ENCODE measurements around a stretch of chr22.

DNA sequence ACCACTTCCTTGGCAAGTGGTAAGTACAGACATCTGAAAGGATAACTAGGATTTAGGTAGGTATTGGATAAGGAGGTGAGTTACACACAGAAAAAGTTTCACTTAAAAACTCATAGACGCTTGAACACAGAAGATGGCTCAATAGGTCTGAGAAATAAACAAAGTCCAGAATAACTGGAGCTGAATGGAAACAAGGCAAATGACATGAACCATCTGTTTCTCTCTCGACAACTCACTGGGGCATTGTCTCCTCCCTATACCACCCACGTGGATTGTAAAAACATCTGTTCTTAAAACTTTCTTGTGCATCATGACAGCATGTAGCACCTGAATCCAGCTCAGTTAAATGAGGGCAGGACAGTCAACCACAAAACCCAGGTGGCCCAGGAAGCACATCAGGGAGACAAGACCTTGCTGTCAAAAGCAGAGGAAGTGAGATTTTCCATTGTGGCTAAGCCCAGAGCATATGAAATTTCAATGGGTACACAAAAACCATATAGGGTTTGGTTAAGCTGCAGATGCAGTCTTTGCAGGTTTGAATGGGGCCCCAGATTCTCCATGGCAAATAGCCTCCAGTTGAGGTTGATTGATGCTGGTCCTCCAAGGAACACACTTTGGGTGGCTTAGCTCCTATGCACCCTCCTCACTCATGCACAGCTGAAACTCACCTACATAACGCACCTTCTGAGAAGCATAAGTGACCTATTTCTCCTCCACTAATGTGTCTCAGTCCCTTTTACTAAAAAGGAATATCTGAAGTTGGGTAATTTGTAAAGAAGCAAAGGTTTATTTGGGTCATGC is 21.9 kb upstream of the IGLL5 start:
- PRO-cap = no peak
- RAMPAGE, long total RNA, 5 experiments = no peak in any of the 5 experiments
- RRBS = no CpG with 5 or more reads among the region's 4 CpGs

- PRO-cap = unidirectional peak, minus-strand start at chr22:22902233
- RAMPAGE, long total RNA, 5 experiments = no peak in any of the 5 experiments
- RRBS = no CpG with 5 or more reads among the region's 5 CpGs
These were observed 14.5 kb downstream of the IGLL5 start for GRCh38 chr22:22902073-22902541.

DNA sequence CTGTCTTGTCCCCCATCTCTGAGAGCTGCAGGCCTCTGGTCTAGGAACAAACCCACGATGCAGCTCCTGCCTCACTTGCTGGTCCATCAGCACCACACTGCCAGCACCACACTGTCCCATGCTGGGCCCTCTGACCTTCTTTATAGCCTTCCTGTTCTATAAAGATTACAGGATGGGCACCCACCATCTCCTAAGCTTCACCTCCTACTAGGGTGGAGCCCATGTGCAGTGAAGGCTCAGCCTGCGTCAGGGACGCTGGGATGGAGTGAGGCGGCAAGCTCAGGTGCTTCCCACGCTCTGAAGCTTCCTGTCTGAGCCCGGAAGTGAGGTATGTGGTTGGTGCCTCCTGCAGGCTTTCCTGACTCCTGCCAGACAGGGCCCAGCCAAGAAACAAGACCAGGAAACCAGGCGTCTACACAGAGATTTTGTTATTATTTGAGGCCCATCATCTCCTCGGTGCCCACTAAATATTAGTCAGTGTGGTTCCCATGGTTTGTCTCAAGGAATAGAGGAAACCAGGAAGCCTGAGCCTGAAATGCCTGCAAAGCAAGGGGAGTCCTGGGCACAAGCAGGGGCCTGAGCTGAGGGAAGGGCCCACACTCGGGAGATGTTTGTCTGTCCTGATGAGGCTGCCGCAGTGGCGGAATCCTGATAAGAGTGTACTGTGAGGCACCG is 22.2 kb downstream of the RSPH14 start:
- PRO-cap = no peak
- RAMPAGE, long total RNA, 5 experiments = no peak in any of the 5 experiments
- RRBS = no CpG with 5 or more reads among the region's 12 CpGs

DNA sequence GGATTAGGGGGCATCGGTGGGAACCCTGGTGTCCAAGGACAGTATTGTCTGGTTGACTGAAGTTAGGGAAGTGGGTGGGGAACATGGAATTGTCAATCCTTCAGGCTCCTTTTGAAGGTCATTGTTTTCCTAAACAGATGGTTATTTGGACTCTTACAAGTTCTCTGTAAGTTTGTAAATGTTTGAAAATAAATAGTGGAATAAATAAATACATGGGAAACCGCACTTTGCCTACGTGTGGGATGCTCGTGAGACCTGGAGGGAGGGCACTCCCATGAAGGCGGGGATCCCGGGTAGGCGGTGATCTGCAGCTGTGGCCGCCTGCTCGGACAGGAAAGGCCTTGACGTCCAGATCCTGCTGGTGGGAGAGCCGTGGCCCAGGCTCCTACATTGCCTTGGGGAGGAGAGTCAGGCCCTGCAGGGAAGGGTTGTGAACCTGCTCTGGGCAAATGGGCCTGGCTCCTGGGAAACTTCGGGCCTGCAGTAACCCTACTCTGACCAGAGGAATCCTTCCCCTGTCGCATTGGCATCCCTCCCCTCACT is 37.3 kb downstream of the BCR start:
- PRO-cap = unidirectional peak, plus-strand start at position 351 of the sequence
- RAMPAGE, long total RNA, 5 experiments = no peak in any of the 5 experiments
- RRBS = no CpG with 5 or more reads among the region's 13 CpGs

DNA sequence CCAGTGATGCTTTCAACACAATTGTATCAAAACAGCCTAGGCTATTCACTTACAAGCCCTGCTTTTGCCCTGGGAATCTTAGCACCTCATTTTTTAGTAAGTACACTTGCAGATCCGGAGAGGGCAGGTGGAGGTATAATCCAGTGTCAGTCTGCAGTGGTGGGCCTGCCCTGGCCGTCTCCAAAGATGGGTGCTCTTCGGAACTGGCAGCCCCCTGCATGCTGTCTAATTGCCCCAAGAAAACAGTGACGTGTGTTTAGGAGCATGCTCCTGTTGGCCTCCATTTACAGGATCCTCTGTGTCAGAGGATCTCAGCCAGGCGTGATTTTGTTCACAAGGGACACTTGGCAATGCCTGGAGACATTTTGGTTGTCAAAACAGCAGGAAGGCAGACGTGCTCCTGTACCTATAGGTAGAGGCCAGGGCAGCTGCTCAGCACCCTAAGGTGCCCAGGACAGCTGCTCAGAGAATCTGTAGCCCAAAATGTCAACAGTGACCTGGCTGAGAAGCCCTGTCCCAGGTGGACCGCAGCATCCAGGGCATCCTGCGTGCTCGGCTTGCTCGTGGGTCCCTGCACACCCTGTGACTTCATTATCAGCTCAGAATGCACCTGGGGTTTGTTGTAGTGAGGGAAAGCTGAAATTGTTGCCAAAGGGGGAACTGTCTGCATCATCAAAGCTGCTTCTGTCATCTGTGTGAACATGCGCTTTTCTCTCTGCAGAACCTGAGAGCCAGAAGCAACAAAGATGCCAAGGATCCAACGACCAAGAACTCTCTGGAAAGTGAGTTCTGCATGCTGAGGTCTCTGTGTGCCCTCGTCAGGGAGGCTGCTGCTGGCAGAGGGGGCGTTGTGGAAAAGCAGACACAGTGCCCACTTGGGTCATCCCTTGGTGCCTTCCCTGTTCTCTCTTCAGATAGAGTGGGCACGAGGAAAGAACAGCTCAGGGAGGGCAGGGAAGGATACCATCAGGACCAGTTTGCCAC is 90.8 kb downstream of the BCR start:
- PRO-cap = no peak
- RAMPAGE, long total RNA, 5 experiments = start-site peak on the plus strand in 1 of 5 experiments, centred at position 721 of the sequence, 10 reads per replicate
- RRBS = no CpG with 5 or more reads among the region's 15 CpGs

GRCh38 chr22:23280334-23280929 is 100.1 kb downstream of the BCR start:
- PRO-cap = no peak
- RAMPAGE, long total RNA, 5 experiments = start-site peak on the plus strand in 1 of 5 experiments, at chr22:23280720-23280827 at its widest, 5 reads per replicate
- RRBS = no CpG with 5 or more reads among the region's 10 CpGs

GRCh38 chr22:23383244-23384503 is 196.4 kb downstream of the IGLL1 start:
- PRO-cap = no peak
- RAMPAGE, long total RNA, 5 experiments = no peak in any of the 5 experiments
- RRBS = 55% methylated on average over 7 of the region's 34 CpGs

GRCh38 chr22:23433133-23434112 is 146.7 kb downstream of the IGLL1 start:
- PRO-cap = bidirectional peak, plus-strand start at chr22:23433526, minus-strand start at chr22:23433428
- RAMPAGE, long total RNA, 5 experiments = no peak in any of the 5 experiments
- RRBS = no CpG with 5 or more reads among the region's 40 CpGs

DNA sequence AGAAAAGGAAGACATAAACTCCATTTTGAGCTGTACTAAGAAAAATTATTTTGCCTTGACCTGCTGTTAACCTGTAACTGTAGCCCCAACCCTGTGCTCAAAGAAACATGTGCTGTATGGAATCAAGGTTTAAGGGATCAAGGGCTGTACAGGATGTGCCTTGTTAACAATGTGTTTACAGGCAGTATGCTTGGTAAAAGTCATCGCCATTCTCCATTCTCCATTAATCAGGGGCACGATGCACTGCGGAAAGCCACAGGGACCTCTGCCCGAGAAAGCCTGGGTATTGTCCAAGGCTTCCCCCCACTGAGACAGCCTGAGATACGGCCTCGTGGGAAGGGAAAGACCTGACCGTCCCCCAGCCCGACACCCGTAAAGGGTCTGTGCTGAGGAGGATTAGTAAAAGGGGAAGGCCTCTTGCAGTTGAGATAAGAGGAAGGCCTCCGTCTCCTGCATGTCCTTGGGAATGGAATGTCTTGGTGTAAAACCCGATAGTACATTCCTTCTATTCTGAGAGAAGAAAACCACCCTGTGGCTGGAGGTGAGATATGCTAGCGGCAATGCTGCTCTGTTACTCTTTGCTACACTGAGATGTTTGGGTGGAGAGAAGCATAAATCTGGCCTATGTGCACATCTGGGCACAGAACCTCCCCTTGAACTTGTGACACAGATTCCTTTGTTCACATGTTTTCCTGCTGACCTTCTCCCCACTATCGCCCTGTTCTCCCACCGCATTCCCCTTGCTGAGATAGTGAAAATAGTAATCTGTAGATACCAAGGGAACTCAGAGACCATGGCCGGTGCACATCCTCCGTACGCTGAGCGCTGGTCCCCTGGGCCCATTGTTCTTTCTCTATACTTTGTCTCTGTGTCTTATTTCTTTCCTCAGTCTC is 42.1 kb downstream of the IGLL1 start:
- PRO-cap = no peak
- RAMPAGE, long total RNA, 5 experiments = no peak in any of the 5 experiments
- RRBS = no CpG with 5 or more reads among the region's 18 CpGs

- PRO-cap = no peak
- RAMPAGE, long total RNA, 5 experiments = no peak in any of the 5 experiments
- RRBS = no CpG with 5 or more reads among the region's 9 CpGs
These were observed 14.8 kb upstream of the RGL4 start for GRCh38 chr22:23675911-23676615.

DNA sequence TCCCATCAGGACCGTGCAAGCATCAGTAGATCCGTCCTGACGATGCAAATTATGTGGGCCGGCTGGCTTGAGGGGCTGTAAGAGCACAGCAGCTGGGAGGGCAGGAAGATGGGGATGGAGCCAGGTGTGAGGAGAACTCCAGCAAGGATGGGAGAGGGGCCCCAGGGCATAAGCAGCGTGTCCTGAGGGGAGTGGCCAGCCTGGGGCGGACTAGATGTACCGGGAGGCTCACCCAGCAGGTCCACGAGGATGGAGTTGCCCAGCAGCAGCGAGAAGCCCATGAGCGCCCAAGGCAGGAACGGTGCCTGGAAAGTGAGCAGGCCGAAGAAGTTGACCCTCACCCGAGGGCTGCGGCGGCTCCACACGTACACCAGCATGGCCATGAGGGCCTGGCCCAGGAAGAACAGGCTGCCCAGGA is 1.4 kb downstream of the DERL3 start:
- PRO-cap = no peak
- RAMPAGE, long total RNA, 5 experiments = start-site peak on the minus strand in 1 of 5 experiments, centred at position 329 of the sequence, 6 reads per replicate
- RRBS = no CpG with 5 or more reads among the region's 16 CpGs

- PRO-cap = no peak
- RAMPAGE, long total RNA, 5 experiments = no peak in any of the 5 experiments
- RRBS = no CpG with 5 or more reads among the region's 3 CpGs
These were observed 16.6 kb downstream of the MIF start for GRCh38 chr22:23910793-23911239.

DNA sequence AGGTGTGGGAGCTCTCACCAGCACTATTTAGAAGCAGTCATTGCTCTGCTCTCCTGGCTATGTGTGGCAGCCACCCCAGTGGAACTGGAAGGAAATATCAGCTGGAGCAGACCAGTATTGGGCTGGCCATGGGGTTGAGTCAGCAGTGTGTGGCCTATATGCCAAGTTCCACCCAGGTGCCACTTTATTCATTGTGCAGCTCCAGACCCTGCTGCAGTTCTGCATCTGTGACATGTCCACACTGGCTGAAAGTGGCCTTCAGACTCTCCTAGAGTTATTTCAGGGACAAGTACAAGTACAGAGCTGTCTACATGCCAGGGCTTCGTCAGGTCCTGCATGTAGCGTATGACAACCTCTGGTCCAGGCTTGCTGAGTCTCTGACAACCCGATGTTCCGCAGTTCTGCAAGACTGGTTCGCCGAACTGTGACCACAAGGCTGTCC is 55.2 kb downstream of the CABIN1 start:
- PRO-cap = no peak
- RAMPAGE, long total RNA, 5 experiments = no peak in any of the 5 experiments
- RRBS = no CpG with 5 or more reads among the region's 6 CpGs

- PRO-cap = no peak
- RAMPAGE, long total RNA, 5 experiments = no peak in any of the 5 experiments
- RRBS = no CpG with 5 or more reads among the region's 4 CpGs
These were observed 16.3 kb upstream of the SUSD2 start for GRCh38 chr22:24165003-24165412.

DNA sequence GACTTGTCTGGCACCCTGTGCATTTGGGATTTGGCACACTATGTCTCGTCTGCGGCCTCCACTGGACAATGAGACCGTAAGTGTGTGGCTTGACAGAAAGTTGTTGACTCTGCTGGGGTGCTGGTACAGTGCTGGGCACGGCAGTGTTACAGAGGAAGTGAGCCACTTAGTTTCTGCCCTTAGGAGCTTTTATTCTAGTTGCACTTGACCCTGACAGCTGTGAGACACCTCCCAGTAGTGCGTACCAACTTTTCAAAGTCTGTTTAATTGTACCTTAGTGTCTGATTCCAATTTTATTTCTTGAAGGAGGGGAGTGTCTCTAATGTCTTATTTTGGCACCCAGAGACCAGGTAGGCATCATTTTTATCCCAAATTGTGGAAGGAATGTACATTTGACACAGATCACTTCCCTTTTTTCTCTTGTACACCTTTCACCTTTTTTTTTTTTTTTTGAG is 4.5 kb downstream of the SPECC1L start:
- PRO-cap = no peak
- RAMPAGE, long total RNA, 5 experiments = no peak in any of the 5 experiments
- RRBS = no CpG with 5 or more reads among the region's 5 CpGs

DNA sequence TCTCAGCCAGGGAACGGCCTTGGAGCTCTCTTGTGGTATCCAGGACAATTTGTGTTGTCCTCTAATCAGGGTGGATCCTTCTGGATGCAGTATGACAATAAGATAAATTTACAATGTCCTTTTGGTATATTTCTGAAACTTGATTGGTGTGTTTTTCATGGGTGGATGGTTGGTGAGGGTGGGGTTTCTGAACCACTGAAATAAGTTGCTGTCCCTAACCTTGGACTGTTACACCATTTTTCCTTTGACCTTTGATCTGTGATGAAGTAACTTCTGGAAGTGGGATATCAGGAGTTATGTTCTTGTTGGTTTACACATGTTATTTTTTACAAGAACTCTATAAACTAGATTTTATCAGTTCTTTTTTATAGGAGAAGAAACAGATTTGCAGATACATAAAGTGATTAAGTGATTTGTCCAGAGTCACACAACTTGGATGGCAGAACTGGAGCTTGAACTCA is 21.5 kb downstream of the SPECC1L start:
- PRO-cap = no peak
- RAMPAGE, long total RNA, 5 experiments = no peak in any of the 5 experiments
- RRBS = no CpG with 5 or more reads among the region's 1 CpG

DNA sequence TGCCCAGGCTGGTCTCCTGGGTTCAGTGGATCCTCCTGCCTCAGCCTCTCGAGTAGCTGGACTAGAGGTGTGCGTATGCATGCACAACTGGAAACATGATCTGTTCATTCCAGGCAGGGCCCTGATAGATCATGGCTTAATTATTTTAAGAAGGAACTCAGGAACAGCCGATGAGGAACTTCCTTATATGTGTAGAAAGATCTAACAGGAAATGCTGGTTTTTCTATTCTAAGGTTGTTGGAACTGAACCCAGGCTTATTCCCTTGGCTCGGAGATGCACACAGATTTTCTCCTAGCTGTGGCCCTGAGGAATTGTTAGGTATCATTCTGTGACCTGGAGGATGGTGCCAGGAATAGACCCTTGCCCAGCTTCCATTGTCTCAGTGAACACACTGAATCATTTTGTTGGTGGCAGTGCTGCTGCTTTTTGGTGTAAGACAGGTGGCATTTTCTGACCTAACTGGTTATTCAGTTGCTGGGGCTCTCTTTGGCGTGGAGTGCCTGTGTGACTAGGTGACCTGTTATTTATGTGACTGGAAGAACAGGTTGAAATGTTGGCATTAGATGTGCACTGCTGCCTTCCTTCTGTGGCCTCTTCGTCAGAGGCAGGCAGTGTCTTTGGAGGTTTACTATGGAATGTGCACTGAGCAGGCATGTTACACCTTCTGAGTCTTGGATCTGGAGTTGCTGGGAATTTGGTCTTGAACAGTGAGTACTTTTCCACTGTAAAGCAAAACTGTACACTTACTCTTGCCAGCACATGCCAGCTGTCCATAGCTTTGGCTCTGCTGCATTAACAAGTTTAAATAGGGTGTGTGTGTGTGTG is 32.6 kb downstream of the SPECC1L start:
- PRO-cap = no peak
- RAMPAGE, long total RNA, 5 experiments = no peak in any of the 5 experiments
- RRBS = no CpG with 5 or more reads among the region's 6 CpGs

DNA sequence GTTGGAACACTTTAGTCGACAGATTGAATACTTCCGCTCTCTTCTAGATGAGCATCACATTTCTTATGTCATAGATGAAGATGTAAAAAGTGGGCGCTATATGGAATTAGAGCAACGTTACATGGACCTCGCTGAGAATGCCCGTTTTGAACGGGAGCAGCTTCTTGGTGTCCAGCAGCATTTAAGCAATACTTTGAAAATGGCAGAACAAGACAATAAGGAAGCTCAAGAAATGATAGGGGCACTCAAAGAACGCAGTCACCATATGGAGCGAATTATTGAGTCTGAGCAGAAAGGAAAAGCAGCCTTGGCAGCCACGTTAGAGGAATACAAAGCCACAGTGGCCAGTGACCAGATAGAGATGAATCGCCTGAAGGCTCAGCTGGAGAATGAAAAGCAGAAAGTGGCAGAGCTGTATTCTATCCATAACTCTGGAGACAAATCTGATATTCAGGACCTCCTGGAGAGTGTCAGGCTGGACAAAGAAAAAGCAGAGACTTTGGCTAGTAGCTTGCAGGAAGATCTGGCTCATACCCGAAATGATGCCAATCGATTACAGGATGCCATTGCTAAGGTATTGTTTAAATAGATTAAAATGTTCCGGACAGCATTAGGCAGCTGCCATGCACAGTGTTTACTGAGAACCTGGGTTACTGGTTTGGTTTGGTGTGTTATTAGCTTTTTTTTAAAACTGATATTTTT is 51.9 kb downstream of the SPECC1L start:
- PRO-cap = no peak
- RAMPAGE, long total RNA, 5 experiments = no peak in any of the 5 experiments
- RRBS = no CpG with 5 or more reads among the region's 14 CpGs

DNA sequence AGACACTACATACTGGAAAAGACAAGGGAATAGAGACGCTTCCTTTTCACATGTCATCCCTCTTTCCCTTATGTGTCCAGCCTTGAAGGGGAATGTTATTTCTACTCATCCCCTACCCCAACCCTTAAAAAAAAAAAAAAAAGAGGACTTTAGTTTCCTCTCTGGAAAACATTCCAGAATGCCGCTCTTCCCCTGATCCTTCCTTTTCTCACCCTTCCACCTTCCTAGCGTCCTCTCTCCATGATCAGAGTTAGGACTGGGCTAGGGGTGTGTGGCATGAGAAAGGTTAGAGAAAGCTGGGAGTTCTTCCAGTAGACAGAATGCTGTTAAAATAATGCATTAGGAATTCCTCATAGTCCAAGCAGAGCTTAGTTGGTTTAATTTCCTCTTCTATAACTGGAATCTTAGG is 37.4 kb upstream of the ADORA2A start:
- PRO-cap = no peak
- RAMPAGE, long total RNA, 5 experiments = no peak in any of the 5 experiments
- RRBS = no CpG with 5 or more reads among the region's 3 CpGs

DNA sequence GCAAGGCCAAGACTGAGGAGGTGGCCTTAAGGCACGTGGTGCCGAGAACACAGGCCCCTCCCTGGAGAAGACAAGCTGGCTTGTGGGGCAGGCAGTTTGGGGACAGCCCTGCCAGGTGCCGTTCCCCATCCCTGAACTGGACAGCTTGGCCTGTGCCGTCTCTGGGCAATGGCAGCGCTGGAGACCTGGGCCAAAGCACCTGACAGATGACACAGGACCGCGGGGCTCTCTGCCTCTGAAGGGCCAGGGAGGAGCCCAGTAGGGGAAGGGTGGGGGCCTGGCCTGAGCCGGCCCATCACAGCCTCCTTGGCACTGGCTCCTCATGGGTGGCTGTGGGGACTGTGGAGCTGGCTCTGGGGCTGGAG is 6.8 kb upstream of the ADORA2A start:
- PRO-cap = no peak
- RAMPAGE, long total RNA, 5 experiments = no peak in any of the 5 experiments
- RRBS = 14% methylated on average over 1 of the region's 8 CpGs